HT-29 (cell line): Measurements from ENCODE around the gene RGS10.

DNA sequence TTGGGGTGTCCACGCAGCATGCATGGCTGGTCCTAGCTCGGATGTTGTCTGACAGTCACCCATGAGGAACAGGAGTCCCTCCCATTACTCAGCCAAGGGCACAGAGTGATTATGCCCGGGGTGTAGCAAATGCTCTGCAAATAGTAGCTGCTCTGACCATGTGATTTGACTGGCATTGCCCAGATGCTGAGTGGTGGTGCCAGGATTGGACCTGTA, 150.7 kb downstream of the GRK5 start:
- RAMPAGE, long total RNA = no peak

- RAMPAGE, long total RNA = no peak
These were observed 163.0 kb downstream of the GRK5 start for GRCh38 chr10:119370218-119370889.

DNA sequence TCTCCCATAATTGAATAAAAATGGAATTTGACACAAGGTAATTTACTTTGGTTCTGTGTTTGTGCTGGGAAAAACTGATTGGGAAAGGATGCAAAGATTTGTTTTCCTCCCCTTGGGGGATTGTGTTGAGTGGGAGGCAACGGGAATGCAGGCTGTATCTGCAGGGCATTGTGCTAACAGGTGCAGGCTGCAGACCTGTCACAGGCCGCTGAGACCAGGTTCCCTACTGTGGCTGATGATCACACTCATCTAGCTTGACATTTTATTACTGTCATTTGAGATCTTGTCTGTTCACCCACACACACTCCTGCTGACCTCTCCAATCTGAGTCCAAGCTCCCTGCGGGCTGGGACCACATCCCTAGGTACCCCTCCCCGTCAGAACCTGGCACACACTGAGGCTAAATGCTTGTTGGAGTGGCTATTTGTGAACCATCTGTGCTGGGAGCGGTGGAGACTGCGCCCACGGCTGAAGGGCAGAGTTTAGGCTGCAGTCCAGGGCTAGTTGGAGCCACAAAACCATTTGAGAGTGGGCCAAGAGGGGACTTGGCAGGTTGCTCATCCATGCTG, 164.6 kb downstream of the RGS10 start:
- RAMPAGE, long total RNA = no peak

GRCh38 chr10:119421518-119421954, 121.0 kb downstream of the RGS10 start:
- RAMPAGE, long total RNA = no peak

DNA sequence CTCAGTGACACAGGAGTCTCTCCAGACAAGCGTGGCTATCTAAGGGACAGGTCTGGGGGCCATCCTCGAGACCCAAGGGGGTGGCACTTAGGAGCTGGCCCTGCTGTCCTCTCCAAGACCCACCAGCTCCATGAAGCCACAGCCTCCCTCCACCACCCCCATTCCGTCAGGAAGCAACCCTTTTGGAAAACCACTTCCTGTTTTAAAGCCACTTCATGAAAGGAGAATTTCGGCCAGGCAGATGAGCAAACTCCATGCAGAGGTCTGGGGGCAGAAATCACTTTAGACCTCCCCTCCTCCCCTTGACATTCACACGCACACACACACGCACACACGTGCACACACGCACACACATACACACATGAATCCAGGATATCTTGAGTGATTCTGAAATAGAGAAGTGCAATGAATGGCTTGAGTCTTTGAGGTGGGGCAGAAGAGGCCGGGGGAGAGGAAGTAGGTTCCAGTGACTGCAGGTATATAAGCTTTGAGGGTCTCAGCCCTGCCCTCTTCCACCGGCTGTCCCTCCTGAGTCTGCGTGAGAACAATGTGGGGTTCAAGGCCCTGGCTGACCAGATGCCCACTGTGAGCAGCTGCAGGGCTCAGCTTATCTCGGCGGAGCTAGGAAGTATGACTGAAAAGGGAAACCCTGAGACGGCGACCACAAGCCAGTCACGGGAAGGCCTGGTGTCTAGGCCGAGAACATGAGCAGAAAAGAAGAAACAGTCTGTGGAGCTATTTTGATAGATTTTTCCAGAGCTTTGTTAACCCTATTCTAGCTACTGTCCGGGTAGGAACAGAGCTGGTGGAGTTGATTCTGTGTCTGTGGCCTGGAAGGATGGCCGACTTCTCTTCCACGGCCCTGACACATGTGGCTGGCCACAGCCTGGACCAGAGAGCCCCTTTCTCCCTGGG, 24.9 kb downstream of the RGS10 start:
- RAMPAGE, long total RNA = no peak

DNA sequence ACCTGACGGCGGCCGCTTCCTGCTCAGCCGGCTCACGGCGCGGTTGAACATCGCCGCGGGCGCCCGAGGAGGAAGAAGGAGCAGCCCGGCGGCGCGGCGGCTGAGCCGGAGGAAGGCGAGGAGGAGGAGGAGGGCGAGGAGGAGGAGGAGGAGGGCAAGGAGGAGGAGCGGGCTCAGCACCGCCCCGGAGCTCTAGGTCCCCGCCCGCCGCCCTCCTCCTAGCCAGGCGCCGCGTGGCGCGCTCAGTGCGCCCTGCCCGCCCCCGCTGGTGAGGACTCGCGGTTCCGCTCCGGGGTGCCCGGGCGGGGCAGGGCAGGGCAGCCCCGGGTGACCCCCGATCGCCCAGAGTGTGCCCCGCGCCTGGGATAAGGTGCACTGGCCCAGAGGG, at the start of gene RGS10:
TSS of gene RGS10 (minus strand) at position 132 of the 388 bp plus-strand sequence.
- RAMPAGE, long total RNA = no peak

DNA sequence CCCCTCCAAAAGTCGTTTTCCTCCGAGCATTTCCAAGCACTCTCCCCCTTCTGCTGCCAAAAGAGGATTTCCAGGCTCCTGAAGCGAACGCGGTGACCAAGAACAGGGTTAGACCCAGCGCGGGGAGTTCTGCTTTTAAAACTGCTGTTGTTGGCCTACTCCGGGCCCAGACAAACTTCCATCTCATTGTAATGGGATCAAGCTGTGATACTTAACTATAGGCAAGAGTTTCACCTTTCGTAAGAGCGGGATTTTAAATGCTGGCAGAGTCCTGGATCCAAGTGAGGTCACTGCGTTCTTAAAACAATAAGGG, 1.5 kb upstream of the RGS10 start:
- RAMPAGE, long total RNA = no peak

DNA sequence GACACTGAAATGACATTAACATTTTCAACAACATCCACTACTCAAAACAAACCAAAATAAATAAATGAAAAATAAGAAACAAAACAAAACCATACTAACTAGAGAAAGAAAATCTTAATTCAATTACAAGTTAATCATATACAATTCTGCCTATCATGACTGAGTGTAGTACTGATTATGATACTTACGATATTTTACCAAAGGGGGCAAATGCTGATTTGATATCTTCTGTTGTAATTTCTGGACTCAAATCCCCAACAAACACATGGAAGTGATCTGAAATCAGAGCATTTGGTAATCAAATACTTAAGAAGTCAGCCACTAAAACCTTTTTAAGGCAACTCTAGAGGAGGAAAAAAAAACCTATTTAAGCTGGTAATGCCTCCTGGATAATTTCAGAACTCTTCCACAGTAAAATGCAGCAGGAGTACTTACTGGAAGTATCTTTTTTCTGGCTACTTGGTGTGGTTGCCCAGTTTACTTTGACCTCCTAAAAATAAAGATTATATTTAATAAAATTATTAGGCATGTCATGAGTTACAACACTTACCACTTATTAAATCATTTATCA, 14.9 kb downstream of the TIAL1 start:
- RAMPAGE, long total RNA = no peak

- RAMPAGE, long total RNA = no peak
These were observed 1.7 kb downstream of the TIAL1 start for GRCh38 chr10:119595157-119595437.

DNA sequence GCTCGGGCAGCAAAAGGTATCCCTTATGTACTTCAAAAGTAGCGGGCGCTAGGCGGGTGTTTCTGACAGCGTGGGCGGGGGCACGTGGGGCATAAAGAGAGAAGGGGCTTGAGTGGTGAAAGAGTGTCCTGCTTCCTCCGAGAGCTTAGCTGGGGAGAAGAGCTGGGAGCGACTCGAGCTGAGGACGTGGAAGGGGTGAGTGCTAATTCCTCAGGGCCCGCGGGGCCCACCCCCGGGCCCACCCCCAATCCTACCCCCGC, 1.0 kb downstream of the TIAL1 start:
- RAMPAGE, long total RNA = no peak

DNA sequence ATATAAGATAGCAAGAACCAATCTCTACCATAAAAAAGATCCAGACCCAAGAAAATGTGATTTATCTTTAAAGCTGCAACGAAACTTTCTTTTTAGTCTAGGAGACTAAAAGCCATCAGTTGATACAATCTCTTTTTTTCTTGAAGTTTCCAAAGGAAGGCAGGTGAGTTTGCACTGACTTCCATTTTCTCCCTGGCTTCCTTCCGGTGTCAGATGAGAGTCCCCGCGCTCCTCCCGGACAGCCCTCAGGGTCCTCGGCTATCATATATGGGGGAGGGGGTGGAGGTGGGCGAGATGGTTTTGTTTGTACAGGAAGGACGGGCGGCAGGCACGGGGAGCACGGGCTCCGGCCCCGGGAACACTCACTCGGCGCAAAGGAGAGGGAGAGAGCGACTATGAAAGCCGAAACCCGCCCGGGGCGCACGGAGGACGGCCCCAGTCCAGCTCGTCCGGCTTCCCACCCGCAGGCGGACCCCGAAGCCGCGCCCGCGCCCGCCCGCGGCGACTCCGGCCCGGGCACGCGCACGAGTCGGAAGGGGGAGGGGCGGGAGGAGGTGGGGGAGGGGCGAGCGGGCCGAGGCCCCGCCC, 349 bp upstream of the BAG3 start:
- RAMPAGE, long total RNA = no peak

DNA sequence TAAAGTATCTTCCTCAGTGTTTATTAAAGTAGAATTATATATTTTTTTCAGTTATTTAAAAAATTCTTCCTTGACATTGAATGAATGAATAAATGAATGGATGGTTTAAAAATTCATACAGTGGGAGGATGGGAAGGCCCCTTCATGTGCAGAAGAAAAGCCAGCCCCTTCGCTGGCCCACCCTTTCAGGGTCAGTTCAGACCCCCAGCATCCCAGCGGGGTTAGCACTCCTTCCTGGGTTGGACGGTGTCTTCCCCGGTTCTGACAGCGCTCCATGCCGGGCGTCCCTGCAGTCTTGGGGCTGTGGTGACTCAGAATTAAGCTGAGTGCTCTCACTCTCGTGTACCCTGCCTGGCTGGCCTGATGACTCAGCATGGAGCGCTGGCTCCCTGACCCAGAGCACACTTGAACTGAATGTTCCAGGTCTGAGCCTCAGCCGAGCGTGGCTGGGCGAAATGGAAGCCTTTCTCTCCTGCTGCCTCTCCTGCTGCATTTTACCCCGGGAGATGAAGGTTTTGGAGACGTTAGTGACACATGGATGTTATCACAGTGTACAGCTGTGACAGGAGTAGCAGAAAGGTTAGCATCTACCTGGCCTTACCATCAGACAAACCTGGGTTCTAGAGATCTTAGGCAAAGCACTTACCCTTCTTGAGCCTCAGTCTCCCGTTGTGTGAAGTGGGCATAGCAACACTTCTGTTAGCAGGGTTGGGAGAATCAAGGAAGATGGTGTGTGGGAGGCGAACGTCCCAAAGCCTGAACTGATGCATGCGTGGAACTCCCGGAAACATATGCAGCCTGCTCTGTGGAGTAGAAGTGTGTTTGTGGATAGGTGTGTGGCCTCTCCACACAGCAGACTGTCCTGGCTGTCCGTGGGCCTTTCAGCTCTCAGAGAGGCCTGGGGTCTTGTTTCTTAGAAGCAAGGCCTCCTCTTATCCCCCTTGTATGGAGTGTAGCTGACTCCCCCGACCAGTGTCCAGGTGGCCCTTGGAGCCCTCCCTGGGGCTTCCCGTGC, 7.2 kb downstream of the BAG3 start:
- RAMPAGE, long total RNA = no peak

DNA sequence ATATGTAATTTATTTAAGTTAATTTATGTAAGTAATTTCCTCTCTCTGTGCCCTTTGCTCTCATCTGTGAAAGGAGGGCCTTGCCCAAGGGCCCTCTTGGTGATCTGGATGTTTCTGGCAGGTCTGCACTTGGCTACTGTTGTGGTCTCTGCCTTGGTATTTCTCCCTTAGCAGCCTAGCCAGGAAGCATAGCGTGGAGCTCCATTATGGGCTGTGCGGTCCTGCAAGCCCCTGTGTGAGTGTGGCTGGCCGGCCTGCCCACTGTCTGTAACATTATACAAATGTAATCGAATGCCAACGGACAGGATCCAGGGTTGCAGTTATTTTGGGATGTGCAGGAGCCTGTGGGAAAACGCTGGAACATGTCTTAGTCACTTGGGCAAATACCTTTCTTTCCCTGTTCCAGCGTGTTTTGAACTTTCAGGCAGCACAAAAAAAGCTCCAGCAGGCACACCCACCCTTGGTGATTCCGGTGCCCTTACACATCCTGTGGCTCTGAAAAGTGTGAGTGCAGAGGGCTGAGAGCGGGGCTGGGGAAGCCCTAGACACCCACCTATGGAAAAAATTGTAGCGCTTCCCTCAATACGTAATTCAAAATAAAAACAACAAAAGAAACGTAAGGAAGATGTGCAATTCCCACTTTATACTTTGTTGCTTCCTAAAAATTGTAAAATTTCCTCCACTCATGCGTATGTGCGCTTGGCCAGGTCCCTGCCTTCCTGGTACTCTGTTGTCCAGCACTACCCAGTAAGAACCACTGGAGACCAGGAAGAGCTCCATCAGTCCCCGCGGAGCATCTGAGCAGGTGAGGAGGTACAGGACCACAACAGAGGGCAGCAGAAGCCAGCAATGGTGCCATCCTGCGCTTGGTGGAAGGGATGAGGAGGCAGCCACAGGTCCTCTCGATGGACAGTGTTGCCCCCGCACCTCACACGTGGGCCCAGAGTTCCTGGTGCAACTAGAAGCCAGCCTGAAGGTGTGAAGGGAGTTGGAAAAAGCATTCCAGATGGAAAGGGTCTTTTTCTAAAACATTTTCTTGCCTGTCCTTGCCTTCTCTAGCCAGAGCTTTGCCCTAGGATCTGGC, 29.7 kb downstream of the BAG3 start:
- RAMPAGE, long total RNA = no peak

DNA sequence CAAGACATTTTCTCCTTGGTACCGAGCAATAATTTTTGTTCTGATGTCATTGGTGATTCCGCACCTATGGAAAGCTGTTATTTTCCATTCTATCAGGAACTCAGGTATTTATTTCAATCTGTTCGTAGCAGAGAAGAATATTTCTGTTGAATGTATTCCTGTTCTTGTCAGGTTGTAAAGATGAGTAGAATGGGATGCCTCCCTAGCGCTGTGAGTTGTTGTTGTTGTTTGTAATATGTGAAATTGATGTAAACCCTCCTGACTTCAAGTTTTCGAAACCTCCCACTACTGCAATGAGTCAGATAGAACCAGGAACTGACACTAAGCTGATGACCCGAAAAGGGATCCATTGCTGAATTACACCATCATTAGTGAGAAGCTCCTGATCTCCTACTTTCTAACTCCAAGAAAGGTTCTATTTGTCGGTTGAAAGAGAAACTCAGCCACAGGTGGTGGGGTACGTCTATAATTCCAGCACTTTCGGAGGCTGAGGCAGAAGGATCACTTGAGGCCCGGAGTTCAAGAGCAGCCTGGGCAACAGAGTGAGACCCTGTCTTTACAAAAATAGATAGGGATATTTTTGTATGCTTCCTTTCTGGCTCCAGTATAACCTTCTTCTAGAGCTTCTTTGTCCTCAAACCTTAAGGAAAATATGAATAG, 21.4 kb upstream of the INPP5F start:
- RAMPAGE, long total RNA = no peak

- RAMPAGE, long total RNA = no peak
These were observed 20.4 kb upstream of the INPP5F start for GRCh38 chr10:119705550-119705840.

DNA sequence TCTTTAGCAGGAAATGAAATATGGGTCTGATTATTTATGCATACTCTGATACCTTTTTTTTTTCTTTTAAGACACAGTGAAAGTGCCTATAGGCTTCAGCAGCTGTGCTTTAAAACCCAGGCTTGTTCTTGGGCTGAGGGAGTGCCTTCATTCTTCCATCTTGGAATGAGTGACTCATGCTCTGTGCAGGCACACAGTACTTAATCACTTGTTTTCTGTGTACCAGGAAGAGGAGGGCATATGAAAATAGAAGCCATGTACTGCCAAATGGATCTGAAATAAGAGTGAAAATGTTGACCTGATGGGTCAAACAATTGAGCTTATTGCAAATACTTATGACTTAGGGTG, 12.0 kb downstream of the INPP5F start:
- RAMPAGE, long total RNA = no peak

DNA sequence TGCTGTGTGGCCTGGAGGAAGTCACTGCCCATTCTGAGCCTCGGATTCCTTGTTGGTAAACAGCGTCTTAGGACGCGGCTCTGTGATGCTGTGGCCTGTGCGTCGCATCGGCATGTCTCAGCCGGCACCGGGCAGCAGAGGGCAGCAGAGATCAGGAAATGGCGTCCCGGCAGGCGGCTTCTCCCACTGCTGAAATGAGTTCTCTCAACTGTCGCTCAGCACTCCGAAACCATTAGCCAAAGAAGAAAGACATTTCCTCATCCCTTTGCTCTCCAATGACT, 91.6 kb downstream of the WDR11 start:
- RAMPAGE, long total RNA = no peak

- RAMPAGE, long total RNA = no peak
These were observed 128.3 kb downstream of the WDR11 start for GRCh38 chr10:120979163-120980212.

DNA sequence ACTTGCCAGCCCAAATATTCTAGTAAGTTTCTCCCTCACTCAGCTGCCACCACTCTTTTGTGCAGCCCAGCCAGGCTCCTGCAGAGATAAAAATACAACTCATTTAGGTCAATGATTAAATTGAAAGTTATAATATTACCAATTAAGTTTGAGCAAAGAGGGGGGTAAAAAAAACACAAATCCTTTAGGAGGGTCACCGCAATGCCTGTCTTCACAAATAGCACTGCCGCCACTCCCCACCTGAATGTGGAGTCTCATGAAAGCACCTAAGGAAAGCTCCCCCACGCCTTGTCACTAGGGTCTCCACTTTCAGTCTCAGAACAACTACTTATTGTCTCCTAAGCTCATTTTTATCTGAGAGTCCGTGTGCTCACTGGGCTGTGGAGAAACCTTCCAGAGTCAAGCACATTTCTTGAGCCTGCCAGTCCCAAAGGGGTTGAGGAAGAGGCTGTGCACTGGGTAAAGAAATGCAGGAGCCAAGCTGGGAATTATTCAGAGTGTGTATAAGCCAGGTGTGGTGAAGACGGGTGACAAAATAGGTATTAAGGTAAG, 148.7 kb downstream of the FGFR2 start:
- RAMPAGE, long total RNA = no peak

- RAMPAGE, long total RNA = no peak
These were observed 25.2 kb downstream of the FGFR2 start for GRCh38 chr10:121572804-121573603.